Osteocyte (in vitro differentiated cells): ENCODE data around the genes RPP21 and PRR3.

DNA sequence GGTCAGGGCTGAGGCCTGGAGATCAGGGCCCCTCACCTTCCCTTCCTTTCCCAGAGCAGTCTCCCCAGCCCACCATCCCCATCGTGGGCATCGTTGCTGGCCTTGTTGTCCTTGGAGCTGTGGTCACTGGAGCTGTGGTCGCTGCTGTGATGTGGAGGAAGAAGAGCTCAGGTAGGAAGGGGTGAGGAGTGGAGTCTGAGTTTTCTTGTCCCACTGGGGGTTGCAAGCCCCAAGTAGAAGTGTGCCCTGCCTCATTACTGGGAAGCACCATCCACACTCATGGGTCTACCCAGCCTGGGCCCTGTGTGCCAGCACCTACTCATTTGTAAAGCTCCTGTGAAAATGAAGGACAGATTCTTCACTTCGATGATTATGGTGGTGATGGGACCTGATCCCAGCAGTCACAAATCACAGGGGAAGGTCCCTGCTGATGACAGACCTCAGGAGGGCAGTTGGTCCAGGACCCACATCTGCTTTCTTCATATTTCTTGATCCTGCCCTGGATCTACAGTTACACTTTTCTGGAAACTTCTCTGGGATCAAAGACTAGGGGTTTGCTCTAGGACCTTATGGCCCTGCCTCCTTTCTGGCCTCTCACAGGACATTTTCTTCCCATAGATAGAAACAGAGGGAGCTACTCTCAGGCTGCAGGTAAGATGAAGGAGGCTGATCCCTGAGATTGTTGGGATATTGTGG, 2.3 kb downstream of the HLA-F start:
- PRO-cap = no peak

DNA sequence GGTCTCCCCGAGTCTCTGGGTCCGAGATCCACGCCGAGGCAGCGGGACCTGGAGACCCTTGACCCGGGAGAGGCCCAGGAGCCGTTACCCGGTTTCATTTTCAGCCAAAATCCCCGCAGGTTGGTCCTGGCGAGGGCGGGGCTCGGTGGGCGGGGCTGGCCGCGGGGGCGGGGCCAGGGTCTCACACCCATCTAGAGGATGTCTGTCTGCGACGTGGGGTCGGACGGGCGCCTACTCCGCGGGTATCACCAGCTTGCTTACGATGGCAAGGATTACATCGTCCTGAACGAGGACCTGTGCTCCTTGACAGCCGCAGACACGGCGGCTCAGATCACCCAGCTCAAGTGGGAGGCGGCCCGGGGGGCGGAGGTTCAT, 34.9 kb upstream of the HLA-G start:
- PRO-cap = no peak

GRCh38 chr6:29943955-29944792, 1.8 kb downstream of the HLA-A start:
- PRO-cap = no peak

GRCh38 chr6:29976107-29976524, 33.8 kb downstream of the HLA-A start:
- PRO-cap = no peak

- PRO-cap = no peak
Measured at GRCh38 chr6:29980570-29981032, 38.3 kb downstream of the HLA-A start.

DNA sequence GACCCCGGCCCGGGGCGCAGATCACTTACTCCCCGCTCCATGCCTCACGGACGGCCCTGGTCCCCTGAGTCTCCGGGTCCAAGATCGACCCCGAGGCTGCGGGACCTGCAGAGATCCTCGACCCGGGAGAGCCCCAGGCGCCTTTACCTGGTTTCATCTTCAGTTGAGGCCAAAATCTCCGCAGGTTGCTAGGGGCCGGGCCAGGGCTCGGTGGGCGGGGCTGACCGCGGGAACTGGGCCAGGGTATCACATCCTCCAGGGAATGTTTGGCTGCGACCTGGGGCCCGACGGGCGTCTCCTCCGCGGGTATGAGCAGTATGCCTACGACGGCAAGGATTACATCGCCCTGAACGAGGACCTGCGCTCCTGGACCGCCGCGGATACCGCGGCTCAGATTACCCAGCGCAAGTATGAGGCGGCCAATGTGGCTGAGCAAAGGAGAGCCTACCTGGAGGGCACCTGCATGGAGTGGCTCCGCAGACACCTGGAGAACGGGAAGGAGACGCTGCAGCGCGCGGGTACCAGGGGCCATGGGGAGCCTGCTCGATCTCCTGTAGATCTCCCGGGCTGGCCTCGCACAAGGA, 53.9 kb upstream of the POLR1H start:
- PRO-cap = no peak

DNA sequence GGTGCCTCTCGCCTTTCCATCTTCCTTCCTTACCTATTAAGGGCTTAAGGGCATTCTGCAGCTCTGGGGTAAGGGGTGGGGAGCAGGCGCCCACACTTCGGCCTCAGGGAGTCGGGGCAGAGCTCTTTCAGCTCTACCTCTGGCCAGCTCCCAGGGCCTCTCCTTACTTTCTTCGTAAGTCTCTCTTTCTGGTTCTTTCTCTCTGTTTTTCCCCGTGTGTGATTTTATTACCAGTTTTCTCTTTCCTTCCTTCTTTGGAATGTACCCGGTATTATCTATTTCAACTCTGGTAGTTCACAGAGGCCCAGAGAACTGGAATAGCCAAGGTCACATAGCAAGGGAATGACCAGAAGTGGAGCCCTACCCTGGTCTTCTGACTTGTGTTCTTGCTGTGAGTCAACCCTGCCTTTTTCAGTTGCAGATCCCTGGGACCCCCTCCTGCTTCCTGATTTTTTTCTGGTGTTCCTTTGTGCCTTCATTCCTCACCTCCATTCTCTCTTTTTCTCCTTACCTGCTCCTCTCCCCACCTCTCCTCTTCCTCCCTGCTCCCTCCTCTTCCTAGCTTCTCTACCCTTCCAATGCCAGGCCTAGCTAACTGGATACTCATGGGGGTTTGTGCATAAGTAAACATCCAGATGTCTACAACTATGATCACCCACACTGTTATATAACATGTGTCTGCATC, 789 bp upstream of the RNF39 start:
- PRO-cap = no peak

- PRO-cap = no peak
Measured at GRCh38 chr6:30100374-30101310, 12.2 kb downstream of the TRIM31 start.

- PRO-cap = no peak
Measured at GRCh38 chr6:30200494-30201414, 12.5 kb downstream of the TRIM26 start.

- PRO-cap = unidirectional peak, plus-strand start at chr6:30345156; unidirectional peak, plus-strand start at chr6:30345231; bidirectional peak, plus-strand start at chr6:30345674, minus-strand start at chr6:30345562
Measured at GRCh38 chr6:30344962-30346023, at the start of gene RPP21. Gene RPP21, plus strand, starts transcription at chr6:30345156.

- PRO-cap = bidirectional peak, plus-strand start at chr6:30490243, minus-strand start at chr6:30490144
Measured at GRCh38 chr6:30489630-30490538, 575 bp downstream of the HLA-E start.

DNA sequence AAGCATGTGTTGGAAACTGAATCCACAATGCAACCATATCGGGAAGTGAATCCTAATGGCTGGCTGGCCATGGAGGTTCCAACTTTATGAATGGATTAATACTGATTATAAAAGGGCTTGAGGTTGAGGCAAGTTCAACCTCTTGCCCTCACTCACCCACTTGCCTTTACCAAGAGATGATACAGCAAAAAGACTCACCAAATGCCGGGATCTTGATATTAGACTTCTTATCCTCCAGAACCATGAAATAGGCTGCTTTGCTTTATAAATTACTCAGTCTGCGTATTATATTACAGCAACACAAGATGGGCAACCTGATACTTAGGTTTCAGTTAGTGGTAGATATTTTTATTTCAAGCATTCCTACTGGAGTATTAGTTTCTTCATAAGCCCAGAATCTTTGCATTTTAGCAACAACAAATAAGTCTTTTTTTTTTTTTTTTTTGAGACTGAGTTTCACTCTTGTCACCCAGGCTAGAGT, 5.3 kb downstream of the HLA-E start:
- PRO-cap = no peak

- PRO-cap = no peak
Measured at GRCh38 chr6:30495247-30495989, 6.1 kb downstream of the HLA-E start.

DNA sequence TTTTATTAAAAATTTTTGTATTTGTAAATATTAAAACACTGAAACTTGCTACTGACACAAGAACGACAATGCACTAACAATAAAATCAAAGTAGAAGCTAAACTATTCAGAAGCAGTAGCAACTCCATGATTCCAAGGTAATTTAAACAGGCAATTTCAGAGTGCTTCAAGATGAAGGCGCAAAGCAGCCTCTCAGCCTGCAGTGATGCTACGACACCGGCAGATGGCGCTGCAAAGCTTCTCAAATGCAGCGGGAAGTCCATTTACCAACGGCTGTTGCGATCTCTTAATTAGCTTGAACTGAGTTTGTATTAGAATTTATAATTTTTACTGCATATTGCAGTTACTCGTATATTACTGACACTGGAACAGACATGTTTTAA, 14.9 kb downstream of the GNL1 start:
- PRO-cap = no peak

DNA sequence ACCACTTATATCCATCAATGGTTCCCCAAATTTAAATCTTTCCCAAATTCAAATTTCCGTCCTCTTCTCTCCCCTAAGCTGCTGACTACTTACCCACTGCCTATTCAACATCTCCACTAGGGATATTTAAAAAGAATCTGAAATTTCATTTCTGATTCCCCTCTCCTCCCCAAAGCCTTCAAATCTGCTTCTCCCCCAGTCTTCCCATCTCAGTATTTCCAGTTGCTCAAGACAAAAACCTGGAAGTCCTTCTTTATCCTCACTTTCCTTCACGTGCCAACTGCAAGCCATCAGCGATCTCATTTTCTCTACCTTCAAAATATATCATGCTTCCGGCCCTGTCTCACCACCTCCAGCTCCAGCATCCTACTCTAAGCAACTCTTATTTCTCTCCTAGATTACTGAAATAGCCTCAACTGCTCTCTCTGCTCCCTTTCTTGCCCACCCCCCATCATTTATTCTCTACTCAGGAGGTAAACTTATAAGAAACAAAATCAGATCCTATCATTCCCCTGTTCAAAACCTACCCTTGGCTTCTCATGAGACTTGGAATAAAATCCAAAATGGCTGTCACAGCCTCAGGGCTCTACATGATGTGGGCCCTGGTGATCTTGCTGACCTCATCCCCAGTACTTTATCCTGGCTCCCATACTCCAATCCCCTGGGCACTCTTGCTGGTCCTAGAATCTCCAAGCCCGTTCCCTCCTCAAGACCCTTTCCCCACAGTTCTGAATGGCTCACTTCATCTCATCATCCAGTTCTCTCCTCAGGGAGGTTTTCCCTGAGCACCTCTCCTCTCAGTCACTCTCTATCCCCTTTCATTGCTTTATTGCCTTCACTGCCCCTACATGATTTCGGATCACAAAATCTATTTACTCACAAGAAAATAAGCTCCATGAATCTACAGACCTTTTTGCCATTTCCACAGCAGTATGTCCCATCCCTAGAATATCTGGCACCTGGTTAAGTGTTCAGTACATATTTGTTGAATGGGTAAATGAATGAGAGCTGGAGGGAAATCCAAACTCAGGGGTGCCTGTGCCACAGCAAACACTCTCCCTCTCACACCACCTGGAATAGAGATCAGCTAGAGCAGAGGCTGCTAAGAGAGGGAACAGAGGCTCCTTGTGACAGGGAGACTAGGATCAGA, 5.8 kb downstream of the GNL1 start:
- PRO-cap = no peak

DNA sequence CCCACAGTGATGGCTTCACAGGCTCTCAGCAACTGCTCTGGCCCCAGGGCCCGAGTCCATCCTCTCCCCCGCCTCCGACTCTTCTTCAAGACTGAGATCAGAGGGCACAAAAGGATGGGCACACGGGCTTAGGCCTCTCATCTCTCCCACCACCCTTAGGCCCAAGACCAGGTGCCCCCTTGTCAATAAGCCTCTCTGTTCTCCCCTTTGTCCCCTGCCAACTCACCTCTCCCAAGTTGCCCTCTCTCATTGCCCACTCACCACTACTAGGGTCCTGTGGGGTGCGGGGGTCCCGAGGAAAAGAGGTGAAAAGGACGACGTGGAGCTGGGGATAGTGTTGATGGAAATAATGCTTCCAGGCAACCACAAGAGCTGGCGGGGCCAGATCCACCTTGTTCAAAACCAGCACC, 3.2 kb downstream of the GNL1 start:
- PRO-cap = no peak

DNA sequence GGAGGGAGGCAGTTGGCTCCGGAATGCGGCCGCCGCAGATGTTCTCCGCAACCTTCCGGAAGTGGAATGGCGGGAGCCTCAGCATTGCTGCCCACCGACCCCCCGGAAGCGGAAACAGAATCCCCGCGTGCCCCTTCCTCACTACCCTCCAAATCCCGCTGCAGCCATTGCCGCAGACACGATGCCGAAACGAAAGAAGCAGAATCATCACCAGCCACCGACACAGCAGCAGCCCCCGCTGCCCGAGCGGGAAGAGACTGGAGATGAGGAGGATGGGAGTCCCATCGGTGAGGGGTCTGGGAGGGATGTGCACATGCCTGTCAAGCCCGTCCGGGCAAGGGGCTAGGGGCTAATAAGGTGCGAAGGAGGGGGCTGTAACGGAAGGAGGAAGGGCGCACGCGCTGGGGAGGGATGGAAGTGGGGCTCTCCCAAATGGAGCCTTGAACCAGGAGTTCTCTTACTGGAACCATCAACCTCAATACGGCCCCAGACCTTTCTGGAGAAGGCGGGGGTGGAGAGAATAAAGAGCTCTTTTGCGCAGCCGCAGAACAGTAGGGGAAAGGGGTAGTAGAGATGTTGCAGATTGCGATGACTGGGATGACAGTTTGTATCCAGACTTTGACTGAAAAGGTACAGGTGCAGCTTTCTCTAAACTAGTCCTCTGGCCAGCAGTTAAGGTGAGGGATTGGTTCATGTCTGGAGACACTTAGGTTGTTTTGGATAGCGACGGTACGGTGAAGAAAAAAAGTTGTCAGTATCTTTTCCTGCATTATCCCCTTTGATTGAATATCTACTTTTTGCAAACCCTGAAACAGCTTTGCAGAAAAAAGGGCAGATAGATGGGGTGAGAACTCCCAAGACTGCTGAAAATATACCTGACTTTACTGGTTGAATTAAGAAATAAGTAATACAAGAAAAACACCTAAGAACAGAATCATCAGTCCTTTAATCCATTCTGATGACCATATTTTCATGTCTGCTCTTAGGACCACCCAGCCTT, at the start of gene PRR3:
PRR3 (plus strand) TSS at position 132 of the 1,000 bp plus-strand sequence.
- PRO-cap = bidirectional peak, plus-strand start at position 167 of the sequence, minus-strand start at position 68 of the sequence; bidirectional peak, plus-strand start at position 543 of the sequence, minus-strand start at position 498 of the sequence

DNA sequence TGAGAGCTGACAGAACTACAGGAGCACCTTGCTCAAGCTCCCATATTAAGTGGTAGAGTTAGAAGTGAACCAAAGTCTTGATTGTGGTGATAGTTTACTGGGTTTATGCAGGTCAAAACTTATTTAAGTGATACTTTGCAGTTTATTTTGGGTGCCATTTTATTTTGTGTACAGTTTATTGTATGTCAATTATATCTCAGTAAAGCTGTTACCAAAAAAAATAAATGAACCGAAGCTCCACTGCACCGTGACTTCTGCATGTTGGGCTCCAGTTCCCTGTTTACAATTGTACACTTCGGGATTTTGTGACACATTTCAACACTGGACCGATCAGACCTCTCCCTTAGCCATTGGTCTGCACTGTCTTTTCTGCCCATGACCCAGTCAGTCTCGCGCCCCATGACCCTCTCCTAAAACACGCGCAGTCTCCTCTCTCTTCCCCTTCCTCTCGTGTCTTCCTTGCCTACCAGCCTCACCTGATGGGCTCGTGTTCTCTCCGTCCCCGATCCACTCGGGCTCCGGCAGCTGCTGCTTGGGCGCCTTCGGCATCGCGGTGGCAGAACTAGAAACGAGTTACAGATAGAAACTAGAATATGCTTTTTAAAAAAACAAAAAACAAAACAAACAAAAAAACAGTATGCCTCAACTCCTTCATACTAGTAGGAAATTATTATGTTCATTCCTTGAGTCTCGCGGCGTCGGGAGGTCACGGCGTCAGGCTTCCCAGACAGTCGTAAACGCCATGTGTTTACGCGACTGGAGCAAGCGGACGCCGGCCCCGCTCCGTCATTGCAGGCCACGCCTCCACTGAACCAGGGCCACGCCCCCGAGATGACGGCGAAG, 505 bp upstream of the ABCF1 start:
- PRO-cap = unidirectional peak, minus-strand start at position 564 of the sequence; bidirectional peak, plus-strand start outside the sequence, minus-strand start at position 758 of the sequence

GRCh38 chr6:30612321-30613320, 4.4 kb downstream of the PPP1R10 start:
- PRO-cap = no peak

DNA sequence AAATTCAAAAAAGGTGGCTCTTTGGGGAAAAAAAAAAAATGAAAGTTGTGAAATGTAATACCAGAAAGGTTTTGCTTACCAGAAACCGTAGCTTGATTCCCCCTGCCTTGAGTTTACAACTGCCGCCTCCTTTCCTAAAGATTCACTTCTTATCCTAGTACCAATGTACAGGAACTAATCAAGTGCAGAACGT, 2.9 kb downstream of the PPP1R10 start:
- PRO-cap = no peak